Adrenal gland (tissue), 7 donors: ENCODE data around the gene GRB7.

- PRO-cap, 3 experiments, result no peak in any of the 3 experiments
- RAMPAGE, long total RNA, 4 experiments, result no peak in any of the 4 experiments
- RRBS, result no CpG with 5 or more reads among the region's 12 CpGs
Measured at GRCh38 chr17:39204425-39204859, 4.4 kb downstream of the RPL19 start.

DNA sequence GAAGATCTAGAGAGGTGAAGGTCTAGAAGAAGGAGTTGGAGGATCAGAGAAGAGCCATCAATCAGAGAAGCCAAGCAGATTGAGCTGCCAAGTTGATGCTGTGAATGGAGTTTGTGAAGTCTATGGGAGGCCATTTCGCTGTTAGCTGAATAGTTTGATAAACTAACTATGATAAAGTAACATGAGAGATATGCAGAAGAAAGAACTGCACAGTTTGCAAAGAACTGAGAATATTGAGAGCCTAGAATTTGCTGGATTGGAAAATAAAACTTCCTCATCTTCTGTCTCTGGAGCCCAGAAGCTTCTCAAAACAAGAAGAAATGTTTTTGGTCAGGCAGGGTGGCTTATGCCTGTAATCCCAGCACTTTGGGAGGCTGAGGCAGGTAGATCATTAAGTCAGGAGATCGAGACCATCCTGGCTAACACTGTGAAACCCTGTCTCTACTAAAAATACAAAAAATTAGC, 40.2 kb downstream of the FBXL20 start:
- PRO-cap, 3 experiments, result peak in 1 of 3 experiments; most common plus-strand start position 313 of the sequence (in 1); most common minus-strand start position 207 of the sequence (in 1)
- RAMPAGE, long total RNA, 4 experiments, result no peak in any of the 4 experiments
- RRBS, result no CpG with 5 or more reads among the region's 2 CpGs

DNA sequence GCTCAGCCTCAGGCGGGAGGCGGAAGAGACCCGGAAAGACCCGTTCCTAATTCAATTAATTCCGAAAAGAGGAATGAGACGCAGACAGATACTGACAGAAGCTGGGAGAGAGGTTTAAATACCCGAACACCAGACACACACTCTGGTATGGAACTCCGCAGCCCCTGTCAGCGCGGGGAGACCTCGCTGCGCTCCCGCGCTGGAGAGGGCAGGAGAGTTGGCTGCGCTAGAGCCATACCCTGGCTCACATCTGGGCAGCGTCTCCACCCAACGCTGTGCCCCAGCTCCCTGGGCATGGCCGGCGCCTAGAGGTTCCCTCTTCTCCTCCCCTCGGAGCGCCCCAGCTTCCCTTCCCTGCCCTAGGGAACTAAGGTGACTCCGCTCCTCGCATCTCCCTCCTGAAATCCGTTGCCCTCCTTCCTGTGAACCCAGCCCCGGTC, 8.0 kb downstream of the NEUROD2 start:
- PRO-cap, 3 experiments, result no peak in any of the 3 experiments
- RAMPAGE, long total RNA, 4 experiments, result no peak in any of the 4 experiments
- RRBS, result no CpG with 5 or more reads among the region's 25 CpGs

- PRO-cap, 3 experiments, result no peak in any of the 3 experiments
- RAMPAGE, long total RNA, 4 experiments, result no peak in any of the 4 experiments
- RRBS, result no CpG with 5 or more reads among the region's 14 CpGs
Measured at GRCh38 chr17:39649871-39650478, 13.0 kb downstream of the STARD3 start.

GRCh38 chr17:39659016-39660112, 5.8 kb upstream of the TCAP start:
- PRO-cap, 3 experiments, result no peak in any of the 3 experiments
- RAMPAGE, long total RNA, 4 experiments, result no peak in any of the 4 experiments
- RRBS, result 63% methylated on average over 3 of the region's 21 CpGs

- PRO-cap, 3 experiments, result no peak in any of the 3 experiments
- RAMPAGE, long total RNA, 4 experiments, result no peak in any of the 4 experiments
- RRBS, result no CpG with 5 or more reads among the region's 16 CpGs
Measured at GRCh38 chr17:39675407-39676677, 7.6 kb downstream of the PNMT start.

GRCh38 chr17:39679954-39680264, 7.9 kb downstream of the PGAP3 start:
- PRO-cap, 3 experiments, result no peak in any of the 3 experiments
- RAMPAGE, long total RNA, 4 experiments, result no peak in any of the 4 experiments
- RRBS, result 70% methylated on average over 2 of the region's 6 CpGs

GRCh38 chr17:39712247-39712783, 12.5 kb downstream of the ERBB2 start:
- PRO-cap, 3 experiments, result no peak in any of the 3 experiments
- RAMPAGE, long total RNA, 4 experiments, result no peak in any of the 4 experiments
- RRBS, result no CpG with 5 or more reads among the region's 6 CpGs

- PRO-cap, 3 experiments, result no peak in any of the 3 experiments
- RAMPAGE, long total RNA, 4 experiments, result no peak in any of the 4 experiments
- RRBS, result no CpG with 5 or more reads among the region's 13 CpGs
Measured at GRCh38 chr17:39728894-39729764, 1.2 kb downstream of the MIEN1 start.

- PRO-cap, 3 experiments, result no peak in any of the 3 experiments
- RAMPAGE, long total RNA, 4 experiments, result no peak in any of the 4 experiments
- RRBS, result no CpG with 5 or more reads among the region's 23 CpGs
Measured at GRCh38 chr17:39737209-39738058, at the start of gene GRB7. TSS of gene GRB7 (plus strand) at chr17:39737938.

- PRO-cap, 3 experiments, result no peak in any of the 3 experiments
- RAMPAGE, long total RNA, 4 experiments, result no peak in any of the 4 experiments
- RRBS, result no CpG with 5 or more reads among the region's 10 CpGs
Measured at GRCh38 chr17:39750156-39751168, 12.7 kb downstream of the GRB7 start.

- PRO-cap, 3 experiments, result no peak in any of the 3 experiments
- RAMPAGE, long total RNA, 4 experiments, result no peak in any of the 4 experiments
- RRBS, result no CpG with 5 or more reads among the region's 6 CpGs
Measured at GRCh38 chr17:39753110-39753482, 15.4 kb downstream of the GRB7 start.

GRCh38 chr17:39753483-39753798, 15.7 kb downstream of the GRB7 start:
- PRO-cap, 3 experiments, result peak in 3 of 3 experiments; most common plus-strand start chr17:39753759 (in 3)
- RAMPAGE, long total RNA, 4 experiments, result no peak in any of the 4 experiments
- RRBS, result no CpG with 5 or more reads among the region's 6 CpGs

DNA sequence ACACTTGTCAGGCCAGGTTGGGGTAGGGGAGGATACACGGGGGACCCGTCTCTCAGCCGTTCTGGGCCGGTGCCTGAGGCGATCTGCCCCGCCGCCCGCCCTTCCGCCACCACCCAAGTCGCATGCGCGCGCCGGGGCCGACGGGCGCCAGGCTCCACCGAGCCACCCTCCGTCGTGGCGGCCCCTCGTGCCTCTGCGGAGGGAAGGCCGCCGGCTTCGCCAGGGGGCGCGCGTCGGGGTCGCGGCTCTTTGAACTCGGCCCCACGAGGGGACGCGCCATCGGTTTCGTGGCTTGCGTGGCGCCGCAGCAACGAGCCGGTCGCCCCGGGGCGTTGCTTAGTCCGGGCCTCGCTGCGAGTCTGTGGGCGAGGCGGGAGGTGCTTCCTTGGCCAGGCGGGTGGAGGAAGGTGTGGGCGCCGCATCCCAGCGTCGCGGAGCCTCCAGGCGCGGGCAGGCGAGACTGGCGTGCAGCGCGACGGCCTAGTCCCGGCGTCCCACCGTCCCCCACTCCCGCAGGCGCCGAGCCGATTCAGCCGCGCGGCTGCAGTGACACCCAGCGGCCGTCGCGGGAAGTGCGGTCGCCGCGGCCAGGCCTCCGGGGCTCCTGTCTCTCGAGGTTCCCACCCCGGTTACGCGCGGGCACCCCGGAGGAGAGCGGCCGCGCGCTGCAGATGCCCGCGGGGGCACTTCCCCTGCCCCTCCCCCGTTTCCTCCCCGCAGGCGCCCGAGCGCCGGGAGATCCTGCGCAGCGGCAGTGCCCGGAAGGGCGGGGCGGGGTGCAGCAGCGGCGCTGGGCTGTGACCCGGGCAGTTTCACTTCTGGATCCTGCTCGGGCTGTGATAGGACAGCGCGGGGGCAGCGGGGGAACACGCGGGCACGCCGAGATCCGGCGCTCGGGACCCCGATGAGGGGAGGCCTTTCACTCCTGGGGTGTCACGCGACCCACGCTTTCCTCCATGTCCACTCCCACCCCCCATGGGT, 16.4 kb downstream of the GRB7 start:
- PRO-cap, 3 experiments, result peak in 3 of 3 experiments; most common plus-strand start position 123 of the sequence (in 2); most common minus-strand start position 195 of the sequence (in 3)
- RAMPAGE, long total RNA, 4 experiments, result no peak in any of the 4 experiments
- RRBS, result 2% methylated on average over 66 of the region's 124 CpGs

DNA sequence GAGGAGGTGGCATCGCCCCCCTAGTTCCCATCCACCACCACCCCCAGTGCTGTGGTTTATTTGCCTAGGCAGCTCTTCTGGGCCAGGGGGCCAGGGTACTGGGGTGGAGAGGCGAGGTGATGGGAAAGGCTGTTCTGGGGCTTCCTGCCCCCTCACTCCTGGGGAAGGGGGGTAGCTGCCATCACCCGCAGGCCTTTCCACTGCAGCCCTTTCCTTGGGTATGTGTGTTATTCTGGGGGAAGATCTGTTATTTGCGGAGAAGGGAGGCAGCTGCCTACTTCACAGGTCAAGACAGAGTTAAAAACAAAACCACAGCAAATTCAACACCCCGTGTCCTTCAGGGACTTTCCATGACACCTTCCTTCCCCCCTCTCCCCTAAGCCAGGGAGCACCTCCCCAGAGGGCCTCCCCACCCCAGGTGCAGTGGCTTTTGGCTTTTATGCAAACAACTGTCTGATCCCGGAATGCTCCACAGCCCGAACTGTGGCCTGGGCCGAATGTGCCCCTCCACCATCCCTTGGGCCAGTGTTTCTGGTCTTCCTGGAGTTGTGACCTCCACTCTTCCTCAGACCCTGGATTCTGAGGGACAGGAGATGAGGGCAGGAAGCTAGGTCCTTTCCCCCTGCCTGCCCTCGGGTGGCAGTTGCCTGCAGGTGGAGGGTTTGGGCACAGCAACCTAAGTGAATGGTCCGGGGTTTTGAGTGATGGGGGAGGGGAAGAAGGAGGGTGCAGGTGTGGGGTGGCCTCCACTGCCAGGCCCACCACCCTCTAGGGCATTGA, 18.3 kb downstream of the GRB7 start:
- PRO-cap, 3 experiments, result no peak in any of the 3 experiments
- RAMPAGE, long total RNA, 4 experiments, result no peak in any of the 4 experiments
- RRBS, result no CpG with 5 or more reads among the region's 10 CpGs

DNA sequence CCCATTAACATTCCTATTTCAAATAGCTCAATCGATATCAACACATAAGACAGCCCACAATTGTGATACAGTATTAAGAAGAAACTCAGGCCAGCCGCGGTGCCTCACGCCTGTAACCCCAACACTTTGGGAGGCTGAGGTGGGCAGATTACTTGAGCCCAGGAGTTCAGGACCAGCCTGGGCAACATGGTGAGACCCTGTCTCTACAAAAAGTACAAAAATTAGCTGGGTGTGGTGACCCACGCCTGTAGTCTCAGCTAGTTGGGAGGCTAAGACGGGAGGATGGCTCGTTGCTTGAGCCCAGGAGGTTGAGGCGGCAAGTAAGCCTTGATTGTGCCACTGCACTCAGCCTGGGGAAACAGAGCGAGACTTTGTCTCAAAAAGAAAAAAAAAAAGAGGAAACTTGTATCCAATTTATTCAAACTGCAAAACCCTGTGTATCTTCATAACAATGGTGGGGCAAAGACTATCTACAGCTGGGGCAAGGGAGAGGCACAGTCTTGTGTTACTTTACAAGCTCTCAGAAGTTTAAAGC, 21.4 kb downstream of the GRB7 start:
- PRO-cap, 3 experiments, result no peak in any of the 3 experiments
- RAMPAGE, long total RNA, 4 experiments, result no peak in any of the 4 experiments
- RRBS, result no CpG with 5 or more reads among the region's 9 CpGs

GRCh38 chr17:39772312-39772818, 34.6 kb downstream of the GRB7 start:
- PRO-cap, 3 experiments, result no peak in any of the 3 experiments
- RAMPAGE, long total RNA, 4 experiments, result no peak in any of the 4 experiments
- RRBS, result no CpG with 5 or more reads among the region's 1 CpG

GRCh38 chr17:39864899-39865415, 845 bp upstream of the IKZF3 start:
- PRO-cap, 3 experiments, result no peak in any of the 3 experiments
- RAMPAGE, long total RNA, 4 experiments, result no peak in any of the 4 experiments
- RRBS, result no CpG with 5 or more reads among the region's 4 CpGs

GRCh38 chr17:39943973-39944606, 16.6 kb downstream of the LRRC3C start:
- PRO-cap, 3 experiments, result no peak in any of the 3 experiments
- RAMPAGE, long total RNA, 4 experiments, result no peak in any of the 4 experiments
- RRBS, result 76% methylated on average over 10 of the region's 22 CpGs

- PRO-cap, 3 experiments, result peak in 1 of 3 experiments; most common plus-strand start chr17:39972585 (in 1); most common minus-strand start chr17:39972381 (in 1)
- RAMPAGE, long total RNA, 4 experiments, result start-site peak on the plus strand in 1 of 4 experiments, at chr17:39972547-39972579 at its widest, 6 reads per replicate
- RRBS, result no CpG with 5 or more reads among the region's 7 CpGs
Measured at GRCh38 chr17:39972155-39972780, 8.3 kb upstream of the PSMD3 start.